Temporal lobe (tissue), 2 donors: Measurements from ENCODE around the gene WDR35.

GRCh38 chr2:16665157-16665416 lies 547 bp downstream of the CYRIA start:
- RAMPAGE, long total RNA: no peak

- RAMPAGE, long total RNA: no peak
Observed at GRCh38 chr2:17538799-17539449, 1.6 kb upstream of the VSNL1 start.

DNA sequence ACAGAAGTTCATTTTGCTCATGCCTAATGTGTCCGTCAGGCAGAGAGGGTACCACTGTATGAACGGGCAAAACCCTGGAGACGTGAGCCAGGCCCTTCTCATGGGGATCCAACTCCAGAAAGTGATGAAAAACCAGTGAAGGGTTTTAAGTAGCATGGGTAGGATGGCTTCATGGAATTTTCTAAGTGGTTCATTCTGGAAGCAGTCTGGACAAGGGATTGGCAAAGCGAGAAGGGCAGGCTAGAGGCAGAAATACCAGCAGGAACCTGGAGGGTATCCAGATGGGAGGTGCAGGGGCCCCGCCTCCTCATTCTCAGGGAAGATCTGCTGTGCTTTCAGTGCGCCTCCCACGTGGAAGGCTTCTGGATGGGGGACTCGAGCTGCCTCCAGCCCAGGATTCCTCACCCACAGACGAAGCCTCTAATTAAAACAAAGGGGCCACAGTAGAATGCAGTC lies 79.7 kb downstream of the VSNL1 start:
- RAMPAGE, long total RNA: no peak

DNA sequence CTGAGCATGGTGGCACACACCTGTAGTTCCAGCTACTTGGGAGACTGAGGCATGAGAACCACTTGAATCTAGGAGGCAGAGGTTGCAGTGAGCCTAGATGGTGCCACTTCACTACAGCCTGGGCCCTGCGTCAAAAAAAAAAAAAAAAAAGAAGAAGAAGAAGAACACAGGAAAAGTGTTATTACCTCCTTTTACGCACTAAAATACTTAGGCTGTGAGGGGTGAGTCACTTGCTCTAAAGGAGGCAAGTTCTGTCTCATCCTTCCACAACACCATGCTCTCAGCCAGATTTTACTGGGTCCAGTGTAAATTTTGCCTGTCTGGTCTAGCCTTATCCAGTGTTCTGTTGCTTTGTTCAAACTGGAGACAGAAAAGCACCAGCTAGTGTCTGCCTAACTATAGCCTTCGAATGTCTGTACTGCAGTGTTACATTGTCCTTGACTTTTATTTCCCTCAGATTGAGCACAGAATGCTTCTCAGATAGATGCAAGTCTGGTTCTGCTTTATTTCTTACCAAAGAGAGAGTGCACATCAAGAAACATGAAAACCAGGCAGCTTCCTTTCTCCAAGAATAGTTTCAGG lies 3.3 kb upstream of the MSGN1 start:
- RAMPAGE, long total RNA: no peak

GRCh38 chr2:18520865-18521476 lies 39.5 kb downstream of the RDH14 start:
- RAMPAGE, long total RNA: no peak

DNA sequence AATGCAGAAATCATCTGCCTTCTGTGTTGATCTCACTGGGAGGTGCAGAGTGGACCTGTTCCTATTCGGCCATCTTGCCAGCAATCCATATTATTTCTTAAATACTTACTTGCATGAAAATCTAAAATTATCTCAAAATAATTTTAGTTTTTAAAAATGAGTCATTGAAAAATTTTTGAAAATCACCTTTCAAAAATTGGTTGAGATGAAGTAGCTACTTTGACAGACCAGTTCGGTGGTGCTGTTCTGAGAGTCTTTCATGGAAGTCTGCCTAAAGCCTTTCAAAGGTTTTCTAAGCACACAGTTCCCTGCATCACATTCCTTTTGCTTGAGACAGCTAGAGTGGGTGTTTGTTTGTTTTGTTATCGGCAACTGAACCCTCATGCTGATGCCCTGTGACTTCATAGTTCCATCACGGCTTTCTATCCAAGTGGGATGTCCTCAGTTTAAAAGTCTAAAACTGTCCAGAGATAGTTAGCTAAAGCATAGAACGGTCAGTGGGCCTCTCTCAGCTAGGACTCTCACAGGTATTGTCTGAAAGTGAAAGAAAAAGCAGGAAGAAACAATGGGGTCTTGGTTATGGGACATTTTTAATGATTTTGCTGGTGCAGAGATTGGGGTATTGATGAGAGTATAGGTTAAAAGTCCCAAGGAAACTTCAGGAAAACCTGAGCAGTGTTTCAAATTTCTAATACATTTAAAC lies 337.4 kb downstream of the OSR1 start:
- RAMPAGE, long total RNA: no peak

GRCh38 chr2:19281497-19281897 lies 76.9 kb downstream of the OSR1 start:
- RAMPAGE, long total RNA: no peak

DNA sequence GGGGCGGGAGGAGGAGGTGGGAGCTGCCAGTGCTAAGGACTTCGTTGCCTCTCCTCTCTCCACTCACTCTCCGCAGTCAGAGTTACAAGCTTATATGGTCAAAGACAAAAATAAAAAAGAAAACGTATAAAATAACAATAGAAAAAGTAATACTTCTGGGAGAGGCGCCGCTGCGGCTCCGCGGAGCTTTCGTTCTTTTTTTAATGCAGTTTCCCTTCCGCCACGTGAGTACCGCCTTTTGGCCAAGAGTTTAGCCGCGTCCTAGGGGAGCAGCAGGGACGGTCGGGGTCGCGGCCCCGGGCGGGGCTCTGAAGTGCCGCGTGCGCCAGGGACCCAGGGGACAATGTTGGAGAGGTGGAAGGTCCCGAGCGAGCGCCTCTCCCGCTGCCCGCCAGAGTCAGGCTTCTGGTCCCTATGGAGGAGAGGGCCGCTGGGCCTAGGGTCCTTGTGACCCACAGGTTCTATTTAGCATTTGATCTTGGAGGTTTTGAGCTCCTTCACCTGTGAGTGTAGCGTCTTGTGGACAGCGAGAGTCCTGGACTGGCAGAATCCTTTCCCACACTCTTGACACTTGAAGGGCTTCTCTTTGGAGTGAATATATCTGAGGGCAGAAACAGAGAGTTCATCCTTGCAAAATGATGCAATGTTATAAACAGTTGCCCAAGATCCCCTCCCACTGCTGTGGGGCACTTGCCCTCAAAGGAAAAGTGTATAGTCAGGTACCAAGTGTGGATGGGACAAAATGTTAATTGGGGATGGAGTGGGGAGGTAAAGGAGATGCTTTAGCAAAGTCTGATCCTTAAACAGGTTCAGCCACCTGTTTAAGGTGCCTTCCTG lies 6.4 kb downstream of the OSR1 start:
- RAMPAGE, long total RNA: no peak

DNA sequence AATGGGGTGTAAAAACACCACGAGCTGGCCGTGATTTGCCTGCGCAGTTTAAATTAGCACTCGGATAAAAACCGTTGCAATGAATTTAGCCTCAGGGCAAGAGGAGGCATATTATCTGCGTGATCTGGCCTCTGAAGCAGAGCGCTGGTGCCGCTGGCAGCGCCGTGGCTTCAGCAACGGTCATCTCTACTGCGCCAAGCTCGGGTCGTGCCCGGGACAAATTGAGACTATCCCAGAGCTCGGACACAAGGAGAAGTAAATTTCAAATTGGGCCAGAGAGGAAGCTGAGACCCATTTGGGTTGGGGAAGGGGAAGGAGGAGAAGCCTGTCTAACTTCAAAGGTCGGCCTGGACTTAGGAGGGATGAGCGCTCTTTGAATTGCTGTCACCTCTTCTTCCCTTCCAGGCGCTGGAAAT lies 2.8 kb downstream of the OSR1 start:
- RAMPAGE, long total RNA: no peak

DNA sequence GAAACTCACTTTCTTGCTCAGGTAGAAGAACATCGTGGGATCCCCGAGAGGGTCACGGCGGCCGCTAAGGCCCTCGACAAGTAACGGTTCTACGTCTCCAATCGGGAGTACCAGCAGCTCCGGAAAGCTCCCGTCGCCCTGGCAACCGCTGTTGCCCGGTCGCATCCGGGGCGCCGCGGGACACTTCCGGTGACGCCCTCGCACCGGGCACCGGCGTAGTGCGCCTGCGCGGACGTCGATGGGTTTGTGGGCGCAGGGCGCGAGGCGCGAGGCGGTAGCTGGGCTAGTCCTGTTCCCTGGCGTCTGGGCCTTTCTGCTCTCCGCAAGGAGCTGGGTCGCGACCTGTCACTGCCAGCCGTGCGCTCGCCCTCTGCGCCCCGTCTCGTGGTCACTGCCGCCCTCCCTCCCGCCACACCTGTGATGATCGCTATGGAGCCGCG lies at the start of gene WDR35:
Gene WDR35, minus strand, starts transcription at position 123 of the 440 bp plus-strand sequence.
- RAMPAGE, long total RNA: start-site peak on the minus strand centred at position 123 of the sequence, 41 bp wide, 239 and 40 reads in 2 replicates

- RAMPAGE, long total RNA: no peak
Observed at GRCh38 chr2:20104848-20105830, 53.7 kb upstream of the LAPTM4A start.

DNA sequence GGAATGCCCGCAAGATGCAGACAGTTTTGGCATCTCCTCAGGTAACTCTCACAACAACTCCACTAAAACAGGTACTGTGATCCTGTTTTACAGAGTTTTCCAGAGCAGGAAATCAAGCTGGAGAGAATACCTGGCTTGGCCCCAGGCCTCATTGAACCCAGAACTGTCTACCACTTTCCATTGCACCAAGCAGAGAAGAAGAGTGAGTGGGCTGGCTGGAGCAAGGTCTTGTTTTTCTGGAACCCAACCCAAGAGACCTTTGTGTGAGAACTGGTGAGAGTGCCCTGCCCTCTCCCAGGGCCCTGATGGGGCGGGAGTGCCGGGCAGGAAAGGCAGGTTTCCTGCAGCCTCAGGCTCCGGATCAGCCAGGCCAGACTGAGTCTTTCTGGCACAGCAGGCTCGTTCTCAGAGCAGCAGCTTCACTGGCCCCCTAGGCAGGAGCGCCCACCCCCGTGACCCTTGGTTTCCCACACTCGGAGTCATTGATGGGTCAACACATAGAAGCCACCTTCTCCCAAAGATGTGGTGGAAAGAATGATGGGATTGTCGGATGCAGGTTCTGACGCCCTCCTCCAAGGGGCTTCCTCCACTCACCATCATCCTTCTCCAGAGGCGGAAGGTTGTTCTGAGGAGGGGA lies 62.5 kb upstream of the LAPTM4A start:
- RAMPAGE, long total RNA: no peak

GRCh38 chr2:20184536-20184936 lies 40.4 kb downstream of the SDC1 start:
- RAMPAGE, long total RNA: no peak

DNA sequence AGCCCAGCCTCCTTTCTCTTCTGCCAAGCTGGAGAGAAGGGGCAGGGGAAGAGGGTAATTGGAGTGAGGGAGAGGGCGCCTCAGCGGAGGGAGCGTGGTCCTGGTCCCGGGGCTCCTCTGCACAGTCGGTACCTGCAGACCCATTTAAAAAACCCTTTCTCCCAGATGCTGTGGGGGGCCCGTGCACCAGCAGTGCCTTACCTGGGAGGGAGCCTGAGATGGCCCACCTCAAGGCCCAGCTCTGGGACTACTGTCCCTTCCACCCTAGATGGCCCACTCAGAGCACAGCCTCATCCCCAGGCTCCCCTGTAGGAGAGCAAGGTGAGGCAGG lies 26.5 kb downstream of the SDC1 start:
- RAMPAGE, long total RNA: no peak

GRCh38 chr2:20203777-20204560 lies 21.0 kb downstream of the SDC1 start:
- RAMPAGE, long total RNA: no peak

GRCh38 chr2:20204996-20205649 lies 19.8 kb downstream of the SDC1 start:
- RAMPAGE, long total RNA: no peak

GRCh38 chr2:20212150-20213510 lies 12.3 kb downstream of the SDC1 start:
- RAMPAGE, long total RNA: no peak

- RAMPAGE, long total RNA: no peak
Observed at GRCh38 chr2:20217181-20218361, 7.4 kb downstream of the SDC1 start.

GRCh38 chr2:20222811-20223805 lies 1.8 kb downstream of the SDC1 start:
- RAMPAGE, long total RNA: no peak

- RAMPAGE, long total RNA: no peak
Observed at GRCh38 chr2:20247033-20247692, 22.2 kb upstream of the SDC1 start.